Measurements from ENCODE around the gene ITGA3.

GRCh38 chr17:49259419-49259713 is 28.8 kb upstream of the PHOSPHO1 start:
- PRO-cap, 4 experiments: peak in 1 of 4 experiments; most common minus-strand start chr17:49259640 (in 1)
- RAMPAGE, long total RNA, 2 experiments: no peak in any of the 2 experiments
- RRBS: no CpG with 5 or more reads among the region's 6 CpGs

DNA sequence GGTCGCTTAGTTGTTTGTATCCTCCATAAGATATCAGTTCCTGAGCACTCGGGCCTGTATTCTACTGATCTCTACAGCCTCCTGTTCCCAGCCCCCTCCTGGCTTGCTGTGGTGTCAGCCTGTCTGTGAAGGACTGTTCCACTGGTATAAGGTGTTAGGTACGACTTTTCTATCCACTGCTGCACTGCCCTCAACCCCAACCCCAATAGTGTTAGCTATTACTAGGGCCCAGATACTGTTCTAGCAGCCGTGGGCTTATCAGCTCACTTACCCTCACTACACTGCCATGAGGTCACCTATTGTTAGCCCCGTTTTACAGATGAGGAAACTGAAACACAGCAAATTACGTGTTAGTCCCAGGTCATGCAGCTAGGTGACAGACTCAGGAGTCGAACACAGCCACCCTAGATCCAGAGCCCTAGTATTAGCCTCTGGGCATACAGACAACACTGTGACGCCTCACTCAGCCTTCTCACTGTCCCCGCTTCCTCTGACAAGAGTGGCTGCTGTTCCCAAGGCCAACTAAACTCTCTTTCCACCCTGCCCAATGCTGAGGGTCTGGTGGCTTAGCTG is 25.5 kb upstream of the ZNF652 start:
- PRO-cap, 4 experiments: no peak in any of the 4 experiments
- RAMPAGE, long total RNA, 2 experiments: no peak in any of the 2 experiments
- RRBS: no CpG with 5 or more reads among the region's 9 CpGs

DNA sequence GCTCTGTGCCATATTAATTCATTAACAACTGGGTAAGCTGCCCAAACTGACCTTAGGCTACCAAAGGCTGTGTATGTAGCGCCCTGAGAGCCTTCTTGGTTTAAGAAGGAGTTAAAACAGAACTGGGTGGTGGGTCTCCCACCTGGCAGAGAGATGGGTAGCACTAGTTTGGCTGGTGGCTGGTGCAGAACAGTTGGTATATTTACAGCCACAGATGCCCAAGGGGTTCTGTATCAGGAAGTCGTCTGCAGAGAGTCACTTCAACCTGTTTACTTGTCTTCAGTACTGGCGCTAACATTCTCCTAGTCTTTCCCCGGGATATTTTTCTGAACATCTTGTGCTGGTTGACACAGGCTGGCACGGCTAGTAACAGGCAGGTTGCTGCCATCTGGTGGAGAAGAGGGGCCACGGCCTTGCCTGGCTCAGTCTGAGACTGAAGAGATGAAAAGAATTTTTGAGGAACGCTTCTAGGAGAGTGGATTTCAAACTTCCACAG is 19.8 kb downstream of the PHB1 start:
- PRO-cap, 4 experiments: no peak in any of the 4 experiments
- RAMPAGE, long total RNA, 2 experiments: no peak in any of the 2 experiments
- RRBS: no CpG with 5 or more reads among the region's 7 CpGs

DNA sequence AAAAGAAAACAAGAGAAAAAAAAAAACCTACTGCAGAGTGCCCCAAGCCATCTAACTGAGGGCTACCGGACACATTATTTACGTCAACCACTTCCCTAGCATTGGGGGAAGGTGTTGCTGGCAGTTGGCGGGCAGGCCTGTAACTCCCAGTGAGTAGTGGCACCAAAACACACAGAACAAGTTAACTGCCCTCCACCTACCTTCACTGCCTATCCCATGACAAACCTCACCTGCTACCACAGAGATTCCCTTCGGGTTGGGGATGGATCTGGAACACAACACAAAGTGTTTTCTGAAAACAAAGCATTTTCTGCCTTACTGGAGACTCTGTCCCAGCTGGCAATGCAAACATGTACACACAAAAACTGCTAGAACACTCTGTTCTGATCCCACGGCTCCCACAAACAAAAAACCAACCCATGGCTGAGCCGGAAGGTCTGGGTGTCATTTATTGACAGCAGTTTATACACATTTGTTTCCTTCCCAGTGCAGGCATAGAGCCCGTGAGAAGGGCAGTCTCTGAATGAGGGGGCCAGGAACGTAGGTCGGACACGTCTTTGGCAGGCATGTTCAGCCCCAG is 11.0 kb downstream of the PHB1 start:
- PRO-cap, 4 experiments: peak in 1 of 4 experiments; most common plus-strand start position 526 of the sequence (in 1); most common minus-strand start position 155 of the sequence (in 1)
- RAMPAGE, long total RNA, 2 experiments: no peak in any of the 2 experiments
- RRBS: no CpG with 5 or more reads among the region's 10 CpGs

DNA sequence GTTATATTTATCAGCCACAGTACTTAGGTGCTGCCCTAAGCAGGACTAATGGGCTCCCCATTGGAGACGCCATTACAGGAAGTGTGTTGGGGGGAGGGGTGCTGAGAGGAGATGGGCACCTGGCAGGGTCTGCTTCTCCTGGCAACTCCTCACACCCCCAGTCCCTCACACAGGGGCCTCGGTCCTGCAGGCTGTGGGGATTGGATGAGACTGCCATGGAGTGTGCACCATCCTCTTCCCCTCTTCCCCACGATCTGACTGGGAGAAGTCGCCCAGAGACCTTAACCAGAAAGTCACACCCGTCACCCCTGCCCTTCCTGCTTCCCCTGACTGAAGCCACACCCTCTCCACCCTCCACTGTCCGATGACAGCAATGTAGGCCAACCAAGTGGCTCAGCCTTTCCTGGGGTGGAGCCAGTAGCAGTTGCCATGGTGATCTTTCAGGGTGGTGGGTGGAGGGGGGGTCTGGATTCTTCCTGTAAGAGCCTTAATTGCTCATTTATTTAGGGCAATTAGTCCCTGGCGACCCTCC is 37.4 kb upstream of the PHB1 start:
- PRO-cap, 4 experiments: no peak in any of the 4 experiments
- RAMPAGE, long total RNA, 2 experiments: no peak in any of the 2 experiments
- RRBS: no CpG with 5 or more reads among the region's 7 CpGs

GRCh38 chr17:49453711-49454454 is 39.2 kb upstream of the PHB1 start:
- PRO-cap, 4 experiments: no peak in any of the 4 experiments
- RAMPAGE, long total RNA, 2 experiments: no peak in any of the 2 experiments
- RRBS: 36% methylated on average over 2 of the region's 10 CpGs

- PRO-cap, 4 experiments: no peak in any of the 4 experiments
- RAMPAGE, long total RNA, 2 experiments: no peak in any of the 2 experiments
- RRBS: 2% methylated on average over 27 of the region's 61 CpGs
Observed at GRCh38 chr17:49495710-49496470, 797 bp downstream of the NGFR start.

GRCh38 chr17:49566564-49567215 is 9.0 kb upstream of the NXPH3 start:
- PRO-cap, 4 experiments: no peak in any of the 4 experiments
- RAMPAGE, long total RNA, 2 experiments: no peak in any of the 2 experiments
- RRBS: no CpG with 5 or more reads among the region's 10 CpGs

- PRO-cap, 4 experiments: peak in 1 of 4 experiments; most common plus-strand start chr17:49611358 (in 1)
- RAMPAGE, long total RNA, 2 experiments: no peak in any of the 2 experiments
- RRBS: no CpG with 5 or more reads among the region's 5 CpGs
Observed at GRCh38 chr17:49611071-49611609, 35.5 kb downstream of the NXPH3 start.

DNA sequence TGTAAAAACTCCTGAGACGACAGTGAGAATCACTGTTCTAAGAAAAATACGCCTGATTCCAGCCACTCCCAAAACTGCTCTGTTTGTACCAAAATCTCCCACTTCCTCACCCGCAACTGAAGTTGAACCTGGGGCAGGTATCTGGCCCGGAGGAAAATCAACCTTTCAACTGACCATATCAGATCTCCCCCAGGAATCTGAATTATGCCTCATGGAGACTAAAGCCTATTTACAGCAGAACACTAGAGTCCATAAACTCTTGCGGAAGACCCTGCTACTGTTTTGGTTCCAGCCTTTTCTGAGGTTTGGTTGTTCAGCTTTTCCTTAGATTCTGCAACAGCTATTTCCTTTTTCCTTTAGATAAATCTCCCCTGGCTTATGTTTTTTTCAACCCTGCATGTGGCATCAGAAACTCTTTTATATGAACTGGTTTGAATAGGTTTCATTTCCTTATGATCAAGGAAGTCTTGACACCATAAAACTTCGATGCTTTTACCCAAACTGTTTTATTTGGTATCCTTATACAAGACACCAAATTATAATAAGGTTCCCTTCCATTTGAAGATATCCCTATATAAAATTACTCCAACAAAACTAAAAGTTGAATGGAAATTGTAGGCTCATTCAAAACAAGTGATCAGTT is 13.2 kb downstream of the SPOP start:
- PRO-cap, 4 experiments: no peak in any of the 4 experiments
- RAMPAGE, long total RNA, 2 experiments: no peak in any of the 2 experiments
- RRBS: no CpG with 5 or more reads among the region's 6 CpGs

DNA sequence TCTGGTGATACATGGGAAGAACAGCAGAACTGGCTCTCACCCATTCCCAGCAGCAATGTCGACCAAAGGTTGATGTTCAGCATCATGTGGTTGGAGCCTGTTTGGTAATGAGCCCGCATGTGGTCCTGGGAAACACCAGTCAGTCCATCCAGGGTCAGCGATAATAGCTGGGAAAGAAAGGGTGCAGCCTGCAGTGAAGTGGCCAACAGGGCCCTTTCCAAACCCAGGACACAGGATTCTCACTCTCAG is 3.8 kb downstream of the SLC35B1 start:
- PRO-cap, 4 experiments: no peak in any of the 4 experiments
- RAMPAGE, long total RNA, 2 experiments: no peak in any of the 2 experiments
- RRBS: no CpG with 5 or more reads among the region's 3 CpGs

DNA sequence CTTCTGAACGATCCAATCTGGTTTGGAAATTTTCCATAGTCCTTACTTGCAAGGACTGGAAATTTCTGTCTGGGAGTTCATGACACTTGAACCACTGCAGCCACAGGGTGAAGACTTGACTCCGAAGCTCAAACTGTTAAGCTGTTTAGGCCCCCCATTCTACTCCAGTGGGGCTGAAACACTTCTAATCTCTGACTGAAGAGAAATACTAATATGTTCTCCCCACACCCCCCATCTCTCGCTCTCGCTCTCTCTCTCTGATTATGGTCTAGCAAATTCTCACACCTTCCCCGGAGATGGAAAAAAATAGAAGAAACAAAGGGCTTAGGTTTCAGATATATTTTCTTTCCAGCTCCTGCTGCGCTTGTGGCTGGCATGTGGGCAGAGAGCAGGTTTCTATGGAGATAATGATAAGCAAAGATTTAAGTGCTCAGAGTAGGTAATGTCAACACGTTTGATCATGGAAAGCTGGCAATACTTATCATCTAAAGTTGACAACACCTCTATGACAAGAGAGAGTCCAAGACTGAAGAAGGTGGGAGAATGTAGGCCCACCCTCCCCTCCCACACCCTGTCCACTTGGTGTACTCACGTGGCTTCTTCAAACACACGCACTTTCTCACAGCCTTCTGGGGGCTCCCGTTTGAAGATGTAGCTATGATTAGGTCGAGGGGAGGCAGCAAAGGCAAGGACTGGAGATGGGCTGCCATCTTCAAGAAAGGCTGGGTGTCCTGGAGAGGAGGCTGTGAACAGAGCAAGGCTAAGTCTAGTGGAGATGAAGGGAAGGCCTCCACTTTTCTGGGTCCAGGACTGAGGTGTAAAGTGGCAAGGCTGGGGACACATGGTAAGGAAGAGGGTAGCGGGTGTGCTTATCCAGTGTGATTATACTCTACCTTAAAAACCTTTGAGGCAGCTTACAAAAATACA is 8.1 kb upstream of the SLC35B1 start:
- PRO-cap, 4 experiments: no peak in any of the 4 experiments
- RAMPAGE, long total RNA, 2 experiments: no peak in any of the 2 experiments
- RRBS: no CpG with 5 or more reads among the region's 12 CpGs

- PRO-cap, 4 experiments: no peak in any of the 4 experiments
- RAMPAGE, long total RNA, 2 experiments: no peak in any of the 2 experiments
- RRBS: no CpG with 5 or more reads among the region's 3 CpGs
Observed at GRCh38 chr17:49807119-49807387, 18.6 kb downstream of the KAT7 start.

- PRO-cap, 4 experiments: no peak in any of the 4 experiments
- RAMPAGE, long total RNA, 2 experiments: no peak in any of the 2 experiments
- RRBS: no CpG with 5 or more reads among the region's 6 CpGs
Observed at GRCh38 chr17:49833216-49833716, 14.6 kb downstream of the TAC4 start.

DNA sequence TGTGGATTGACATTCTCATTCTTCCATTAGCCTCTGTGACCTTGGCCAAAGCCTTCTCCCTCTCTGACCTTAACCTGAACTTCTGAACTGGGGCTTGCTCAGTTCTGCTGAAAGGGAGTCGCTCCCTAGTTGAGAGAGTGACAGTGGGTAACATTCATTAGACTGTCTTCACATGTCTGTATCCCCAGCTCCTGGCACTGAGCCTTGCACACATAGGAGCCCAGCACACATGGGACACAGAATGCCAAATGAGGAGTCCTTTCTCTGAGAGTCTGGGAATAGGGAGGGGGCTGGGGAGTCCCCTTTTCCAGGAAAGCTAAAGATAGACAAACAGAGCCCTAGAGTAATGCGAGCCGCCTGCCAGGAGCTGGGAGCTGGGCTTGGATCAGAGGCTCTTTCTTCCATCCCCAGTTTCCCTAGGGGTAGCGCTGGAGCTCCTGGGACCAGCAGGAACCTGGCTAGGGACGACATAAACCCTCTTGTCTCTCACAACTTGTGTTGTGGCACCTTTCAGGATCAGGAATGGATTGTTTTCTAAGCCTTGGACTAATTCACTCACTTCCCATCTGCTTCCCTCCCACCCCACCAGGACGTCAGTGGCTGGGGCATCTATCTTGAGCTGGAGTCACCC is 2.5 kb downstream of the TAC4 start:
- PRO-cap, 4 experiments: no peak in any of the 4 experiments
- RAMPAGE, long total RNA, 2 experiments: no peak in any of the 2 experiments
- RRBS: no CpG with 5 or more reads among the region's 6 CpGs

GRCh38 chr17:49972449-49972803 is 3.4 kb downstream of the DLX4 start:
- PRO-cap, 4 experiments: no peak in any of the 4 experiments
- RAMPAGE, long total RNA, 2 experiments: no peak in any of the 2 experiments
- RRBS: 8% methylated on average over 3 of the region's 25 CpGs

GRCh38 chr17:50051040-50051405 is 4.9 kb upstream of the ITGA3 start:
- PRO-cap, 4 experiments: no peak in any of the 4 experiments
- RAMPAGE, long total RNA, 2 experiments: no peak in any of the 2 experiments
- RRBS: no CpG with 5 or more reads among the region's 2 CpGs

DNA sequence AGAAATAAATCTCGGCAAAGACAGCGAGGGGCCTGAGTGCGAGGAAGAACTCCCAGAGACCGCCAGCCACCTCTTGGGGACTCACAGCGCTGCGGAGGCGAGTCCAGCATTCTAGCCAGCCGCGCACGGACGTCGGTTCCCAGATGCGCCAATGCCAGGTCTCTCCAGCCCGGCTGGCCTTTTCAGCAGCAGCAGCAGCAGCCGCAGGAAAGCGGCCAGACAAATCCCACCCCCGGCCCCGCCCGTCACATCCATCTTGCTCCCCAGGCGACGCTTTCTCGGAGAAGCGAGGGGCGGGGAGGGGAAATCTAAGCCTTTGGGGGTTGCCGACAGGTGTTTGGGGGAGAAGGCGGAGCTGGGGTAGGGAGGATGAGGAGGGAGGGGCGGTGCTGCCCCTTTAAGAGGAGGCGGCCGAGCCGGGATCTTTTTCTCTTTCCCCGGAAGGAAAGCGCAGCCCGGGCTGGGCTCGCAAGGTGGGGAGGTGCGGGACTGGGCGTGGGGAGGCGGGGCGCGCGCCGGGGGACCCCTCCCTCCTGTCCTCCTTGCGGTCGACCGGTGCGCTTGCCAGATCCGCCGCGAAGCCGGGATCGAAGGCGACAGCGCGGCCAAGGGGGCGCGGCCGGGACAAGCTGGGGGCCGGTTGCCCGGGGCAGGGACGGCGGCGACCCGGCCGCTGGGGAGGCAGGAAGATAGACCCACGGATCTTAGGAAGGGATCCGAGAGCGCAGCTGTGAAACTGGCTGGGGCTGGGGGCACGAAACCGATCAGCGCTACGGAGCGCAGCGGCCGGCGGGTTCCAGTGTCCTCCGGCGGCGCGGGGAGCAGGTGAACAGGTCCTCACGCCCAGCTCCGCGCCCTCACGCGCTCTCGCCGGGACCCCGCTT is at the start of gene ITGA3:
Gene ITGA3 (plus strand): TSS at position 567 of the 884 bp plus-strand sequence.
- PRO-cap, 4 experiments: peak in 4 of 4 experiments; most common plus-strand start position 248 of the sequence (in 3); most common minus-strand start position 175 of the sequence (in 3)
- RAMPAGE, long total RNA, 2 experiments: no peak in any of the 2 experiments
- RRBS: 2% methylated on average over 34 of the region's 86 CpGs

- PRO-cap, 4 experiments: no peak in any of the 4 experiments
- RAMPAGE, long total RNA, 2 experiments: start-site peak on the plus strand in 1 of 2 experiments, at chr17:50064143-50064200 at its widest, 9 reads per replicate
- RRBS: 82% methylated on average over 4 of the region's 11 CpGs
Observed at GRCh38 chr17:50063849-50064329, 8.0 kb downstream of the ITGA3 start.

DNA sequence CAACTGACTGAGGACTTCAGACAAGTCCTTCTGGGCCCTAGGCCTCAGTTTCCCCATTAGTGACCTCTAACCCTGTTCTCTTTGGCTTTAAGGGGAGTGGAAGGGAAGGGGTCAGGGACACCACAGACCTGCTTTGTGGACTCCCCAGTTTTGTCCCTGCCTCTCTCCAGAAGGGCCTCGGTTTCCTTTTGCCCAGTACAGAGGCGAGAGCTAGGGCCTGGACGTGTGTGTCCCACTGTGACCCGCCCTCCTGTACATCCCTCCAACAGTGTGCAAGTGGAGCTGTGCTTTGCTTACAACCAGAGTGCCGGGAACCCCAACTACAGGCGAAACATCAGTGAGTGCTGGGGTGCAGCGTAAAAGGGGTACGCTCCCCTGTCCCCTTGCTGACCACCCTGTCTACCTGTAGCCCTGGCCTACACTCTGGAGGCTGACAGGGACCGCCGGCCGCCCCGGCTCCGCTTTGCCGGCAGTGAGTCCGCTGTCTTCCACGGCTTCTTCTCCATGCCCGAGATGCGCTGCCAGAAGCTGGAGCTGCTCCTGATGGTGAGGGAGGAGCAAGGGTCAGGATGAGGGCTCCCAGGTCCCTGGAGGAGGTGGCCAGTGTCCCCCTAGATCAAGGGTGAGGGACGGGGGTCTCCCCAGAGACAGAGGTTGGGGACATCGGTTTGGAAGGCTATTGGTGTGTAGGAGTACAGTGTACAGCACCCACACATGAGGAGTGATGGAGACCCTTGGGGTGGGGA is 19.5 kb downstream of the ITGA3 start:
- PRO-cap, 4 experiments: no peak in any of the 4 experiments
- RAMPAGE, long total RNA, 2 experiments: start-site peak on the plus strand in 1 of 2 experiments, centred at position 462 of the sequence, 10 reads per replicate
- RRBS: no CpG with 5 or more reads among the region's 20 CpGs

Measured in uterus (tissue), 7 donors.